NT2/D1 (cell line): ENCODE measurements around the genes ABHD10, C3orf52, SLC9C1 and BTLA.

DNA sequence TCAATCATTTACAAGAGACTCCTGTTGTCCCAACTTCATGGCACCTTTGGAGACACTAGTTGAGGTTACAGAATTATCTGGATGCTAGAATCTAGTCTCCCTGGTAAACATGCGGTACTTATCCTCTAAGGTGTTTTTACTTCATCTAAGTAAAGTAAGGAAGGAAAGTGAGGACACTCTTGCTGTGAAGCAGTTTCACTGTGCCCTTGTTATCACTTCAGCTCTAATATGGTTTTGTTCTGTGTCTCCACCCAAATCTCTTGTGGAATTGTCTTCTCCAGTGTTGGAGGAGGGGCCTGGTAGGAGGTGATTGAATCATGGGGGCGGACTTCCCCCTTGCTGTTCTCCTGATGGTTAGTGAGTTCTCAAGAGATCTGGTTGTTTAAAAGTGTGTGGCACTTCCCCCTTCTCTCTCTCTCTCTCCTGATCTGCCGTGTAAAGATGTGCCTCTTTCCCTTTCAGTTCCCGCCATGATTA is 33.3 kb downstream of the RETNLB start:
- RRBS, 2 experiments: no CpG with 5 or more reads among the region's 4 CpGs

DNA sequence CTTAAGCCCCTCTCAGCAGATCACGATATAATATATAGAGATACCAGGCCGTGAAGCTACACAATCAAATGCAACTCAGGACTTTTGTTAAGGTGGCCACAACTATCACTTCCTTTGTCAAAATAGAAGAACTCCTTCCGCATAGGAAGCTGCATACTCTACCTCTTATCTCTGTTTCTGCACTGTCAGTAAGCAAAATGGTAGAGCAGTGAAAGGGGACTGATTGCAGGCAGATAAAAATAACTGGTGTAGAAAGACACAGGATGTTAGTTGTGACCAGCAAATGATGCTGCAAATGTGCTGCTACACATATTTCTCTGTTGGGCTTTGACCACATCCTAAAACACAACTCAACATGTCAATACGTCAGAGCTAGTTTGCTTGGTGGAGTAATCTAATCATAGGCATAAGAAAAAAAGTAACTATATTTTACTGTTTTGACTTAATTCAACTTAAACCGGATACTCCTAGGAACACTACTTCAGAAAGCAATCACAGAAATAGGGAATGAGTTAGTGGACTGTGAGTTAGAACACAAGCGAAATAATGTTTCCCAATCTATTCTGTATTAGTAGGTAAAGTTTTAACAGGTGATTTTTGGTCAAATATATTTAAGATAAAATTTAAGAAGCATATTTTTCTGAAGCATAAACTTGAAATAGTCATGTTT is 16.2 kb upstream of the TRAT1 start:
- RRBS, 2 experiments: no CpG with 5 or more reads among the region's 6 CpGs

DNA sequence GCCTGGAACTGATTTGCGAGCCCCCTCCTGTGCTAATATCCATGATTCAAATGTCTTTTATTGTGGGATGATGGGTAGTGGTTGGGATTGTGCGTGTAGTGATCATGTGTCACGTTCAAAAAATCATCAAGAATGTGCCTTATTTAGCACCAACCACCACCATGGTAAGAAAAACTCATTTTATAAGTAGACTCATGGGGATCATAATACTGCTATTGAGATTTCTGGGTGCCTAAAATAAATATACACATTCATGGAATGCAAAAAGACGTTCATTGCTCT is 3.8 kb downstream of the TRAT1 start:
- RRBS, 2 experiments: no CpG with 5 or more reads among the region's 4 CpGs

GRCh38 chr3:110311393-110311742 is 760.2 kb upstream of the NECTIN3 start:
- RRBS, 2 experiments: no CpG with 5 or more reads among the region's 2 CpGs

- RRBS, 2 experiments: no CpG with 5 or more reads among the region's 3 CpGs
These were observed 373.8 kb upstream of the NECTIN3 start for GRCh38 chr3:110697949-110698148.

- RRBS, 2 experiments: no CpG with 5 or more reads among the region's 4 CpGs
These were observed 217.8 kb upstream of the CD96 start for GRCh38 chr3:111324079-111324638.

DNA sequence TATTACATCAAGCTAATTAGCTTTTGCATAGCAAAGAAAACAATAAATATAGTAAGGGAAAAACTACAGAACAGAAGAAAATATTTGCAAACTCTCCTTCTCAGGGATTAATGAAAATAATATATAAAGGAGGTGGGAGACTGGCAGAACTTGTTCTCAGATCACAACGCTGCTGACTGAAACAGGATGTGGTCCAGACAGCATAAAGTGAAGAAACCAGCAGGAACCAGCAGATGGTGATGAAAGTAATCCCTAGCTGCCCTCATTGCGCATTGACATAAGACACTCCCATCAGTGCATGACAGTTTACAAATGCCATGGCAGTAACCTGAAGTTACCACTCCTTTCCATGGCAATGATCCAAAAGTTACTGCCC is 149.2 kb upstream of the CD96 start:
- RRBS, 2 experiments: no CpG with 5 or more reads among the region's 2 CpGs

- RRBS, 2 experiments: no CpG with 5 or more reads among the region's 1 CpG
These were observed 4.9 kb downstream of the ZBED2 start for GRCh38 chr3:111590329-111590528.

DNA sequence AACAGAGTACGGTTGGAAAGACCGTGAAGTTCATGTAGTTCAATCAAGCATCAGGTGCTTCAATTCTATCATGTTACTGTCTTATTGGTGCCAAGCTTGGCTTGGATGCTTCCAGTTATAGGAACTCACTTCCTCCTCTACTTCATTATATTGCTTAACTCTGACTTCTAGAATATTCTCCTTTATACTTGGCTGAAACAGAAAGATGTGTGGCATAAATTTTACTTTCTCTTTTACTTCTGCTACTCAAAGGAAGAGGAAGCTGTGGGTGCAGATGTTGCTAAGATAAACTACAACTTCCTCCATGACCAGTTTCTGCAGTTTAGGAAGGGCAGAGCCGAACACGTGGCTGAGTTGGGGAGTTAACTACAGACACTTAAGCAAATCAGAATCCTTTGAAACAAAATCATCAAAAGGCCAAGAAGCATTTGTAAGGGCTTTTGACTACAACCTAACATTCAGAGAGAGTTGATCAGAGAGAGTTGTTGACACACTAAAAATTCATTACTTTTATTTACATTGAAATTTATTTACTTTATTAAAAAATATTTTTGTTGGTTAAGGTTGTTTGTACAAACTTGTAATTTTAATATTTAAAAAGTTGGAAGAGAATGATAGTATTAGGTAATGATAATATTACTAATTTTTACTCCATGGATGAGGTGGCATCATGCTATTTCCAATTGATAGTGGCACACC is 6.5 kb upstream of the PLCXD2 start:
- RRBS, 2 experiments: no CpG with 5 or more reads among the region's 4 CpGs

DNA sequence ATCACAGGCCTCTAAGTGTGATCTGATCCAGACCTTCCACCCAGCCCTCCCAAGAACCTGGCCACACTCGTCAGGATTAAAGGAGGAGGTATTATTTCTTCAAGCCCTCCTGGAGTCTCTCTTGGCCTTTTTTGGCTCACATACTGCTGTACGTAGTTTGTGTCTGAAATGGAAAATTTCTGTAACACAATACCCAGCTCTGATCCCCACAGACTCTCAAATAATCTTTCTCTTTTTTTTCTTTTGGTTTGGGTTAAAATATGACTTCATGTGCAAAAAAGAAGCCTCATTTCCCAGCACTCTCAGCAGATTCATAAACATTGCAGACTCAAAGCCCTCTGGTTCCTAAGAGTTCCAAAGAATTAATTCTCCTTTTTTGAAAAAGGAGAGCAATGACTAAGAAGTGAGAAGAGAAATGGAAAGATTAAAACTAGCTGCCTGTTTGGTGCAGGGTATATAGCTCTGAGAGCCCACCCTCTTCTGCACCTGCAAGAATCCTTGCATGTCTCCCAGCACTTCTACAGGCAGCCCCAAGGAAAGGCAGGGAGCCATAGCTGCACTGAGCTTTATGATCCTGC is 88.2 kb downstream of the PLCXD2 start:
- RRBS, 2 experiments: no CpG with 5 or more reads among the region's 2 CpGs

DNA sequence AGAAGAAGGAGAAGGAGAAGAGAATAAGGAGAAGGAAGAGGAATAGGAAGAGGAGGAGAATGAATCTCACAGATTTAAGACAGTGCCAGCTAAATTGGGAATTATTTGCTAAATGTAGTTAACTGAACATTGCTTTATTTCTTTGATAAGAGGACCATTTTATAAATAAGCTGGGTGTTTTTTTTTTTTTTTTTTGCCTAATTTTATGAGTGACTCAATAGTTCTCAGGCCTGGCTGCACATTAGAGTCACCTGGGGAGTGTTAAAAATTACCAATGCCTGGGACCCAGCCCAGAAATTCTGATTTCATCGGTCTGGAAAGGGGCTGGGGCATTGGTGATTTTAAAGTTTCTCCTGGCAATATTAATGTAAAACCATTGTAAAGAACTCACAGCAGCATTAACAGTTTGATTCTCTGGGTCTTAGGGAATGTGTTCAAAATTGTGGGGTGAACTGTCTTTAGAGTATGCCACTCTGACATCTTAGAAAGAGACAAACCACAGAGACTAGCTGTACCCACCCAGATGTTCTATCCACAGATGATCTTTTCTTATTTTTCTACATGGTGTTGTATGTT is 51.2 kb upstream of the PHLDB2 start:
- RRBS, 2 experiments: no CpG with 5 or more reads among the region's 1 CpG

DNA sequence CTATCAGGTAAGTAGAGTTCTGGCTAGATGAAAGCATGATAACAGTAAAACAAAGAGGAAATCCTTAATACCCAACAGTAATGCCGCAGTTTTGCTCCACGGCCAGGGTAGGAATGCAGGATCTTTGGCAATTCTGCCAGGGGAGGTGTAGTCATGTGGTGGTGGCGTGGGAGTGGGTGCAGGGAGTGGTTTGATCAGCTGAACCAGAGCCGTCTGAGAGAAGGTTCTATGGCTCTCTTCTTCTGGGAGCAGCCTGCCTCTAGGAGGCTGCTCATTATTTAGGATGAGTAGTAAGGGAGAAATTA is 32.5 kb upstream of the PHLDB2 start:
- RRBS, 2 experiments: no CpG with 5 or more reads among the region's 4 CpGs

DNA sequence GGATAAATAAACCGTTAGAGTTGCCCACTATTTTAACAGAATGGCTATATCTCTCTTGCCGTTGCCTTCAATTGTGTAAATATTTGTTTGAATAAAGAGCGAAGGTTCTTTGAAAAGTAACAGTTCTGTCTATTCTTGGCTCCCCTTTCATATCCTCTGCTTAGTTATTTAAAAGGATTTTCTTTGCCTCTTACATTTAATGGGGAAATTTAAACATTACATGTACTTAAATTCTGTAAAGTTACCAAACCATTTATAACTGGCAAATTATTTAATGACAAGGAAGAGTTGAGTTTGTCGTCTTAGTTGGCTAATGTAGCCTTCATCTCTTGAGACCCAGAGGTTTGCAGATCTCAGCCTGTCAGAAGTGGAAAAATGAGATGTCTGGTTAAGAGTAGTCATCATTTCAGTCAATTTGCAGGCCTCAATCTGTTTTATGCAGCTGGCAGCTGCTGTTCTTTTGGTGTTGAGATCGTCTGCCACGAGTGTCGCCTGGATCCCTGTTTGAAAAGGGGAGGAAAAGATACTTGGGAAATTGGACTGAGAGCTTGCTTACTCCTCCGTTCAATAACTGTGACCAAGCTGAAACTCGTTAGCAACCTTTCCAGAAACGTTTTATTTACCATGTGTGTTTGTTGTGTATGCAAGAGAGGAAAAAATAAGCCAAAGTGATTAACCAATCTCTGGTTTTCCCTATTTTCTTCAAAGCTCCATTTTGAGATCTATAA is 2.2 kb downstream of the PHLDB2 start:
- RRBS, 2 experiments: no CpG with 5 or more reads among the region's 10 CpGs

- RRBS, 2 experiments: under 1% methylated on average over 5 of the region's 67 CpGs; no CpG with 5 or more reads in 1 of the 2 experiments
These were observed at the start of gene ABHD10 for GRCh38 chr3:111978382-111979620. Gene ABHD10 (plus strand): TSS chr3:111979026.

- RRBS, 2 experiments: under 1 to 1% methylated on average over 26 to 27 of the region's 73 CpGs
These were observed at the start of gene C3orf52 for GRCh38 chr3:112086132-112087170. Gene C3orf52 (plus strand): TSS chr3:112086389.

- RRBS, 2 experiments: no CpG with 5 or more reads among the region's 2 CpGs
These were observed 15.9 kb upstream of the GCSAM start for GRCh38 chr3:112148898-112149329.

- RRBS, 2 experiments: no CpG with 5 or more reads among the region's 16 CpGs
These were observed at the start of gene SLC9C1 for GRCh38 chr3:112293459-112294609. Gene SLC9C1 (minus strand): TSS chr3:112294216.

DNA sequence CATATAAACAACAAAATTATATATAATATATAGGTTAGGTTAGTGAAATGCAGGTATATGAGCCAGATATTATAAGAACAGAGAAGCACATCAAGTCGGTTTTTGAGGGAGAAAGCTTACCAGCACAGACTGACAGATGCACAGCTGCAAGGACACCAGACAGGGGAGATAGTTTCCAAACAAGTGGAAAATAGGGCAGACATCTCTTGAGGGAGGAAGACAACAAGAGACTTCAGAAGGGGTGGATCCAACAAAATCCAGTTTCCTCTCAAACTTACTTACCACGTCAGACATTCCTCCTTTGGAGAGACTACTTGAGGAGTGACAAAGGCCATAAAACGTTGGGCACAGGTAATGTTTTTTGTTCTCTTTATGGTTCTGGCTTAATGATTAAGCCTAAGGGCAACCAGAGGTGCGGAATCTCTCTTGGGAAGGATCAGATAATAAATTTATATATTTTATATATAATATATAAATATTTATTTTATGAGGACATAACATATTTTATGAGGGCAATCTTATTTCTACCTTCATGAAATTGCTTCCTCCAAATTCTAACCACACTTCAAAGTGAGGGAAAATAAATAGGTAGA is 76.1 kb downstream of the CD200 start:
- RRBS, 2 experiments: no CpG with 5 or more reads among the region's 4 CpGs

DNA sequence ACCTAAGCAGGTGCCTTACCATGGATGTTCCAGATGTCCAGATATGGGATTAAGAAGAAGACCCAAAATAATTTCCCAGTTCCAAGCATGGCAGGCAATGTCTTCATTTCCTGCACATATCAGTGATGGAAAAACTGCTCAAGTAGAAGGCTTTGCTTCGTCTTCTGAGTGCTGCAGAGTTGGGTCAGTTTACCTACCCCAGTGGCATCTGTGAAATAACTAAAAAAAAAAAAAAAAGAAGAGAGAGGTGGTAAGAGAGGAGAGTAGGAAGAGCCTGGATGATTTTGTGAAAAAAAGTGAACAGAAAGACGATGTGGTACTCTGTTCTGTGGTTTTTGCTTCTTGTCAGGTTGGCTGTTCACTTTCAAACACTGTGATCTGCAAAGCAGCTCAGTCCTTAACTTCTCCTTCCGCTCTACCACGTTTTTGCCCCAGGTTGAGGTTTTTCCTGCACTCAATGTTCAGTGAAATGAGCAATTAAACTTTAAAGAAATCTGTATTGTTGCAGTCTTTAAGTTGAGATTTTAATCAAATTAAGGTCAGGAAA is at the start of gene BTLA:
Gene BTLA, minus strand, starts transcription at position 221 of the 547 bp plus-strand sequence.
- RRBS, 2 experiments: no CpG with 5 or more reads among the region's 4 CpGs

- RRBS, 2 experiments: no CpG with 5 or more reads among the region's 7 CpGs
These were observed 52.1 kb downstream of the CD200R1L start for GRCh38 chr3:112794508-112795067.